Measurements from ENCODE around the genes RNLS, LIPN and SLC16A12.

GRCh38 chr10:87951903-87952793, 88.7 kb downstream of the PTEN start:
- RAMPAGE, long total RNA, result no peak
- RRBS, result no CpG with 5 or more reads among the region's 5 CpGs

DNA sequence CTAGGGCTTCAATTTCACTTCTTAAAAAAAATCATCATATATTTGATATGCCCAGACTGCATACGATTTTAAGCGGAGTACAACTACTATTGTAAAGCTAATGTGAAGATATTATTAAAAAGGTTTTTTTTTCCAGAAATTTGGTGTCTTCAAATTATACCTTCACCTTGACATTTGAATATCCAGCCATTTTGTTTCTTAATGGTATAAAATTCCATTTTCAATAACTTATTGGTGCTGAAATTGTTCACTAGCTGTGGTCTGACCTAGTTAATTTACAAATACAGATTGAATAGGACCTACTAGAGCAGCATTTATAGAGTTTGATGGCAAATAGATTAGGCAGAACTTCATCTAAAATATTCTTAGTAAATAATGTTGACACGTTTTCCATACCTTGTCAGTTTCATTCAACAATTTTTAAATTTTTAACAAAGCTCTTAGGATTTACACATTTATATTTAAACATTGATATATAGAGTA, 103.6 kb downstream of the PTEN start:
- RAMPAGE, long total RNA, result no peak
- RRBS, result no CpG with 5 or more reads among the region's 3 CpGs

- RAMPAGE, long total RNA, result no peak
- RRBS, result no CpG with 5 or more reads among the region's 2 CpGs
Observed at GRCh38 chr10:88113139-88113715, 249.8 kb downstream of the PTEN start.

GRCh38 chr10:88243691-88244635, 339.2 kb downstream of the RNLS start:
- RAMPAGE, long total RNA, result no peak
- RRBS, result no CpG with 5 or more reads among the region's 14 CpGs

GRCh38 chr10:88386318-88386930, 196.7 kb downstream of the RNLS start:
- RAMPAGE, long total RNA, result no peak
- RRBS, result no CpG with 5 or more reads among the region's 3 CpGs

GRCh38 chr10:88582487-88583696, at the start of gene RNLS:
RNLS (minus strand) TSS chr10:88583318.
- RAMPAGE, long total RNA, result no peak
- RRBS, result 3% methylated on average over 31 of the region's 70 CpGs

DNA sequence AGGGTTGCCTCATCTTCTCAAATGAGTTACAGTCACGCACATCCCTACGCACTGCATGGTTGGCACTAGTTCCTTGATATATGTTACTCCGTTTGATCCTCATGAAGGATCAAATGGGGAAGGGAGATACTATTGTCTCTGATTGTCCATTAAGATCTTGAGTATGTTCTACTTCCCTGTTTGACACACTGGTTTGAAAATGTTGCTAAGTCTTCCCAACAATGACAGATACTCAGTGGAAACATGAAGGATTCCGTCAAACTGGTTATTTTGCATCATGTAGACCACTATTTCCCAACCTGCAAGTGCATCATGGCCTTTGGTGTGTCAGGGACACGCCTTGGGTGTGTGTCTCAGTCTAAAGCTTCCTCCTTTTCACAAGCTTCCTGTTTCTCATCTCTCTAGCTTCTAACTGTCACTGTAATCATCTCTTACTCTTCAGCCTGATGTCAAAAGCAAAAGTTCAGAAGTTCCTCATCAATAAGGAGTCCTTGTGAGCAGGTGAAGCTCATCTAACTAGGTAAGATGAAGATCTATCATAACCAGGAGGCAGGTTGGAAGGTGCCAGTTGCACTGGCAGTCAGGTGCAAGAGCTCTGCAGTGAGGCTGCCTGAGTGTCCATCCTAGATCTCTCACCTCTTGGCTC, at the start of gene LIPN:
TSS of gene LIPN (plus strand) at position 434 of the 646 bp plus-strand sequence.
- RAMPAGE, long total RNA, result no peak
- RRBS, result no CpG with 5 or more reads among the region's 5 CpGs

- RAMPAGE, long total RNA, result no peak
- RRBS, result no CpG with 5 or more reads among the region's 3 CpGs
Observed at GRCh38 chr10:88968220-88968856, 15.8 kb upstream of the ACTA2 start.

GRCh38 chr10:88988847-88989314, 1.7 kb upstream of the FAS start:
- RAMPAGE, long total RNA, result no peak
- RRBS, result no CpG with 5 or more reads among the region's 2 CpGs

DNA sequence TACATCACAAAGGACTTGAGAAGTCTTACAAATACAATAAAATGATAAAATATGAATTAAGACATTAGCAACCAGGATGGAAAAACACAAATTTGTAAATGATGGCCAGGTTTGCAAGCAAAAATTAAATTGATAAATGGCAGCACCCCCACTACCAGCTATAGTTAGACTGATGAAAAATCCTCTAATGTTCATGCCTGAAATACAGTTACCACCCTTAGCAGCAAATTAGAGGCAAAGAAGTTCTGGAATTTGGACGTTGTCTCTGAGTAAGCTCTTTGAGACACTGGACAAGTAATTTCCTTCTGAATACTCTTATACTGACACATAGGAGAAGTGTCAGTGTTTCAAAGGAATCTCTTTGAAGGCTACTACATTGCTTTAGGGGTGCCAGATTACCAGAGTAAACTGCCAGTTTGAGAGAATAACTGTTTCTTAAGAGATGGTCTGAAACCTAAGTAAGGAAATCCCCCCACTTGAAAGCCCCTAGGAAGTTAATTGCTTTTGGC, 3.3 kb downstream of the FAS start:
- RAMPAGE, long total RNA, result no peak
- RRBS, result no CpG with 5 or more reads among the region's 1 CpG

DNA sequence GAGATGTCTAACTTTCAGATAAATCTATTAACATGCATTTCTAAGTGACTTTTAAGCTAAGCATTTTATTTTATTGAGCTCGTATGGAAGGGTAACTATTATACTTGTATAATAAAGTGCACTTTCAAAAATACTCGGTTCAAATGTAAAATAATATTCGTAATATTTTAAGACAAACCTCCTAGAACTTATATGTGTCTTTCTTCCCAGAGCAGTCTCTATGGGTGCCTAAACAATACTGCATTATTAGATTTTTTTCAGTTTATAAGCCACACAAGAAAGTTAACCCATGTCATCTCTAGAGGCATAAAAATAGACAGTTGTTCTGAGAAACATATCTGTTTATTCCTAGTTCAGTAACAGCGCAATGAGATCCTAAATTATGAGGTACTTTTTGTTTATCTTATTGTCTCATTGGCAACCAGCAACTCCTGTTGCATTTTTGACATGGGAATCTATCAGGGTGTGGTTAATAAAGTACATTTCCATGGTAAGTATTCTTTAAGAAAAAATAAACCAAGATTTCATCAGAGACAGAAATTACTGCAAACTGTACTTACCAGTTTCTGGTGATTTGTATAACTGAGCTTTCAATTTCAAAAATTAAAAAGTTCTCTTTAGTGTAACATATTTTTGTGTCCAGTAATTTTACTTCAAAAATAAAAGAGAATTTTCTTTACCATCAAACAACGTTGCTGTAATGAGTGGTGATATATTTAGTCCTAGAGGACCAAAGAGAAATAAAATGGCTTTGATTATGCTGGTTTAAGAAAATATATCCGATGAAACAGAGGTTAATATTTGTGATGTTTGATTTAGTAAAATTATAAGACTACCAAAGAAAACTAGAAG, 9.0 kb downstream of the FAS start:
- RAMPAGE, long total RNA, result no peak
- RRBS, result no CpG with 5 or more reads among the region's 6 CpGs

DNA sequence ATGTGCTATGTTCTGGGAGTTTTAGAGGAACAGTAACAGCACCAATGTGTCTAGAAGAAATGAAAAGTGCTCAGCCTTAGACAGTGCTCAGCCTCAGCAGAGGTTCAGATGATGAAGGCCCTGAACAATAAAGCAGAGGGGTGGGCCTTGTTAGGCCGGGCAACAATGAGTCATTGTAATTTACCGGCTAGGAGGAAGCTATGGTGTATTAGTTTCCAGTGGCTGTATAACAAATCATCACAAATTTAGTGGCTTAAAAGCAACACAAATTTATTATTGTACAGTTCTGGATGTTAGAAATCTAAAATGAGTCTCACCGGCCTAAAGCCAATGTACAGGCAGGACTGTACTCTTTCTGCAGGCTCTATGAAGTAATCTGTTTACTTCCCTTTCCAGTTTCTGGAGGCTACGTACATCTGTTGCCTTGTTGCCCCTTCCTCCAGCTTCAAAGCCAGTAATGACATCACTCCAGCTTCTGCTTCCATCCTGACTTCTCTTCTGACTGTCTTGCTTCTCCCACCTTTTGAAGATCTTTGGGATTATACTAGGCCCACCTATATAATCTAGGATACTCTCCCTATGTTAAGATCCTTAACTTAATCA, 84.5 kb downstream of the CH25H start:
- RAMPAGE, long total RNA, result no peak
- RRBS, result 30% methylated on average over 1 of the region's 4 CpGs

GRCh38 chr10:89284001-89284693, 17.7 kb upstream of the IFIT2 start:
- RAMPAGE, long total RNA, result no peak
- RRBS, result no CpG with 5 or more reads among the region's 5 CpGs

DNA sequence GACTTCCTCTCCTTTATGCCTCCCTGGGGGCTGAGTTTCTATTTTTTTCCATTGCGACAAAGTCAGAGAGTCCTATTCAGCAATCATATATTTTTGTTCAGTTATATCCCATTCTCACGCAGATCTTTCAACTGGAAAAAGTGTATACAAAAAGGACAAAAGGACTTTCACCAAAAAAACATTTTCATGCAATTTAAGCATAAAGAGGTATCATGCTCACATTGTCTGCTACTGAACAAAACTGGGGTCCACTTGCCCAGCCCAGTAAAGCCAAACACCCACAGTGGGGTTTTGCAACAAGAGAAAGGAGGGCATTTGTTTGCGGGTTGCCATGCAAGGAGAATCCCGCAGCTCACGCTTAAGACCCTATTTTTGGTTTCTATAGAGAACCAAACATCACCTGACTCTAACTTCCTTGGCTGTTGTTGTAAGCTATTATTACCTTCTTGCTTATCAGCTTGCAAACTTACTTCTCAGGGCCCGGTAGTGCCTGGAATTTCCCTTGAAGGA, 20.5 kb downstream of the IFIT3 start:
- RAMPAGE, long total RNA, result no peak
- RRBS, result no CpG with 5 or more reads among the region's 6 CpGs

DNA sequence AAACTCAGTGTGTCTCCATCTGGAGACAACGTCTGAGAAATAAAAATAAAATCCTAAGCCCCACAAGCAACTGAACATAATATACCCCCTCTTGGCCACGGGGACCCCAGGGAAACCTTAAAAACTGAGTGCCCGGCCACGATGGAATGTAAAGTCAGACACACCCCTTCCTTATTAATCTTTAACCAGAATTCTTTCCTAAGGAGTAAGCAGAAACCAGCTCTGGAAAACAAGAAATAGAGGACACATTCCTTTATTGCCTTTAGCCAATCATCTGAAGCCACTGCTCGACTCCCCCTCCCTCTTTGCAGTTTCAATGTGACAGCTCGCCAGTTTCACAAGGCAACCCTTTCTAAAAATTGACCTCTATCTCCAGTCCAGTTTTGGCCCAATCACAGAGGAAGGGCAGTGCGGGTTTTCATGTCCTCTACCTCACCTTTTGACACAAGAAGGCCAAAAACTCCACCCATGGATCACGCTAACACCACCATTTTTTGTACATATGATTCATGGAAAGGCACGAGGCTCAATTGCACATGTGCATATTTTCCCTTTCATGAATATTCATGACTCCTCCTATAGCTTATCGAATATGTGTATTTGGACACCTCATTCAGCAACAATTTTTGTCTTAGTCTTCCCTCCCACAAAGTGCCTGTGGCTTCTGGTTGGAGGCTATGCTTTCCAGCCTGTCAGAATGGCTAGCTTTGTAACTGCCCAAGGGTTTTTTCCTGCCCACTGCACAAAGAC, 24.3 kb downstream of the IFIT3 start:
- RAMPAGE, long total RNA, result no peak
- RRBS, result no CpG with 5 or more reads among the region's 10 CpGs

DNA sequence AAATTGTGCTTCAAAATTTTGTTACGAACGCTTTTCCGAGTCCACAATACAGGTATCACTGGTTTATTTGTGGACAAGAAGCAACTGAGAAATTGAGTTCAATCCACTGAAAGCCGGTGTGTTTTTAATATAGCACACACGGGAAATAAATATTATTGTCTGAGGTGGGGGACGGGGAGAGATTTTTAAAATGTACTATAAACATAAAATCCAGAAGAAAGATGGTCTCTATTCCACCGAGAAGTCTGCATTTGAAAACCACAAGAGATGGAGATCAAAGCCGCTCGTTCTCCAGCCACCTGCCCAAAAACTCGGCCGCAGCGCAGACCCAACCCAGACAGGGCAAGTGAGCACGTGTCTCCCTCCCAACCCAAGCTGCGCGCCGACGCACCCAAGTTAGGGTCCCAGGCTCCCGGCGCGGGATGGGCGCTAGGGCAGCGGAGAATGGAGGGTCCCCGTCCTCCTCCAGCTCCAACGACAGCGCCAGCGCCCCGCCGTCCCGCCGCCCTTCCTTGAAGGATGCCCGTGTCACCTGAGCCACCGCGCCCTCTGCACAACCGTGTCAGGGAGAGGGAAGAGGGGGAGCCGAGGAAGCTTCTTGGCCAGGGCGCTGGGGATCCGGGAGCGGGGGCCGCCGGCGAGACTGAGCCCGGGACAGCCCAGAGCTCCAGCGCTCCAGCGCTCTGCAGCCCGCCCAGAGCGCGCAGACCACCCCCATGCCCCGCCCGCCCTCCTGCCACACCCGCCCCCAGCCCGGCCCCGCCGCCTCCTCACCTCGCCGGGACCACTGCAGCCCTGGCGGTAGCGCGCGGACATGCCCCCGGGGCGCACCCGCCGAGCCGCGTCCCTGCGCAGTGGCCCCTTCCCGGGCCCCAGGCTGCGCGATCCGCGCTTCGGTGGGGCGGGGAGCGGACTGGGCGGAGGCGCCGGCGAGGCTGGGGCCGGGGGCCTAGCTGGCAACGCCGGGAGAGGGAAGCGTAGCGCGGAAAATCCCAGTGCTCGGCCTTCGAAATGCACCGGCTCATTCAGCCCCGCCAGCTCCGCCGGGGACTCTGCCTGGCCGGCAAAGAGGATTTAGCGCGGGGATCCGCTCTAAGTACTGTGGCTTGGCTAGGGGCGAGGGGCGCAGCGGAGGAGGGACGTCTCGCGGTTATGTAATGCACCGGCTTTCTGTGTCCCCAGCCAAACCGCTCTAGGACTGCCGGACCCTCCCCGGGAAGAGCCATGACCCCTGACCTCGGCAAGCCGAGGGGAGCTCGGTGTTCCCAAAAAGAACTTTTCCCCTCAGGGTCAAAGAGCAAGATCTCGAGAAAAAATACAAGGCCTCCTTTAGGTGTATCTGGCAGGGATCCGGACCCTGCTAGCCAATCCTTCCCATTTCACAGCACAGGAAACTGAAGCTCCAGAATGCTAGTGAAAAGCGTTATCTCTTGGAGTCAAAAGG, at the start of gene SLC16A12:
TSS of gene SLC16A12 (minus strand) at position 685 of the 1,444 bp plus-strand sequence.
- RAMPAGE, long total RNA, result no peak
- RRBS, result 2% methylated on average over 40 of the region's 110 CpGs

DNA sequence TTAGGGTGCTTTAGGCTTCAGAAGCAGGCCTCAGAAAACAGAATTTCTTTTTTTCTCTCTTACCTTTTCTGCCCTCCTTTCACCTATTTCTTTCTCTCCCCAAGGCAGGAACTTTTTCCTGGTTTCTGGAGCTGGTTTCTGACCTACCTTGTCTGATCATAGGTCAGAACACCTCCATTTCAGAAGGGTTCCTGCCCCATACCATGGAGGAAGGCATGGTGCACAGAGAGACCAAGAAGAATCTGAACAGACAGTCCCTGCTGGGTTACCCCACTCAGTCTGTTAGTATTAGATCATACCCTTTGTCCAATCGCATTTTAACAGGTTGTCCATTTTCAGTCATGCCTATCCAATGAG, 21.0 kb upstream of the SLC16A12 start:
- RAMPAGE, long total RNA, result start-site peak on the minus strand centred at position 249 of the sequence, 19 bp wide, 5 and 8 reads in 2 replicates
- RRBS, result no CpG with 5 or more reads among the region's 1 CpG

DNA sequence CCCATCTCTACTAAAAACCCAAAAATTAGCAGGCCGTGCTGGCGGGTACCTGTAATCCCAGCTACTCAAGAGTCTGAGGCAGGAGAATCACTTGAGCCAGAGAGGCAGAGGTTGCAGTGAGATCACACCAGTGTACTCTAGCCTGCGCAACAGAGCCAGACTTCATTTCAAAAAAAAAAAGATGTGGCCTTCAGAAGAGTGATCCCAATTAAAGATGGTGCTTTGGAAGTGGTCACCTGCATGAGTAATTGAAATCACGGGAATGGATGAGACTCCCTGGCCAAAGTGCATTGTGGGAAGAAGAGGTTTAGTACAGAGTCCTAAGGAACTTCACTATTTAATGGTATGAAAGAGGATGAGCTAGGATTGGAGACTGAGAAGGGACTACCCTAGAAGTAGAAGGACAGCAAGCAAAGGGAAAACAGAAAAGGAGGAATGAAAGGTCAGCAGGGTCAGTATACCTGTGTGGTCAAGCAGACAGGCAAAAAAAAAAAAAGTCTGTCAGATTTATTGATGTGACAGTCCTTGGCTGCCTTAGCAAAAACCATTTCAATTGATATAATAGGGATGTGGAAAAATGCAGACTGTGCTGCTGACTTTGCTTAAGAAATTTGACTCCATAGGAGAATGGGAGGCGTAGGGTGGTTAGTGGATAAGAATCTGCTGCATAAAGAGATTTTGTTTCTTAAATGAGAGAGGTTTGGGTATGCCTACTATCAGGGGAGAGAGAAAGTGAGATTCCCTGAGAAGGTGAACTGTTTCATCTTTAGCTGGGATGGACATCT, 5.6 kb downstream of the RPP30 start:
- RAMPAGE, long total RNA, result no peak
- RRBS, result no CpG with 5 or more reads among the region's 5 CpGs

- RAMPAGE, long total RNA, result no peak
- RRBS, result no CpG with 5 or more reads among the region's 5 CpGs
Observed at GRCh38 chr10:90911988-90912751, 8.7 kb downstream of the ANKRD1 start.

DNA sequence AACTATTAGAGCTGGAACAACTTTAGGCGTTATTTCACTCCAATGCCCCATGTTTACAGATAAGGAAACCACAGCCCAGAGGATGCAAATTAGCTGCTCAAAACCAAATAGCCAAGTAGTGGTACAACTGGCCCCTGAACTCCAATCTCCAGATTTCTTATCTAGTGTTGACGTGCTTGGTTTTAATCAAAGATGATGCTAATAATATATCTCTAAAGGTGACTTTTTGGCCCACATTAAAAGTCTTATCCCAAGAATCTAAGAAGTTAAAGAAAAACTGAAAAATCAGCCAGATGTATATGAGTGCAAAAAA, 2.6 kb downstream of the ANKRD1 start:
- RAMPAGE, long total RNA, result no peak
- RRBS, result no CpG with 5 or more reads among the region's 2 CpGs